Measurements from ENCODE around the genes KRT77, SOAT2, SP1 and ATF7.

- PRO-cap: no peak
Observed at GRCh38 chr12:52703403-52703676, at the start of gene KRT77. Gene KRT77 (minus strand): TSS chr12:52703524.

GRCh38 chr12:52903061-52903246 is 1.9 kb downstream of the KRT8 start:
- PRO-cap: no peak

DNA sequence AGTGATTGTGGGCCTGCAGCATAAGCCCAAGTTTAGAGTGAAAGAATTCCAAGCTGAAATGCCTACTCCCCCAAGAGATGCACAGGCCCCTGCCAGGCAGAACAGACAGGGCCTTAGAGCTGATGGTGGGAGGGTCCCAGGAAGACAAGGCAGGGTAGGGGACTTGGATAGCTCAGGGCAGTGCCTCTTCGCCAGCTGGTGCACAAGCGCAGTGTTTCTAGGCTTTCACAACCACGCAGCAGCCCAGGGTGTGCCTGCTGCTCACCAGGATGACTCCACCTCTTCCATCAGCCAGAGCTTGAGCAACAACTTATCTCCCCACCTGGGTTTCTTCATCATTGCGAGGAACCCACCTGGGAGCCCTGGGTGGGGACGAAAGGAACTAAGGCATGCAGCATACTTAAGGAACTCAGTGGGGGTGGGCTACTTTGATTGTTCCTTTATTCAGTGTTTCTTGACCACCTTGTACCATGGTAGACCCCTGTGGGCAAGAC is 22.7 kb downstream of the KRT18 start:
- PRO-cap: no peak

- PRO-cap: no peak
Observed at GRCh38 chr12:53033638-53034198, 16.1 kb upstream of the TNS2 start.

DNA sequence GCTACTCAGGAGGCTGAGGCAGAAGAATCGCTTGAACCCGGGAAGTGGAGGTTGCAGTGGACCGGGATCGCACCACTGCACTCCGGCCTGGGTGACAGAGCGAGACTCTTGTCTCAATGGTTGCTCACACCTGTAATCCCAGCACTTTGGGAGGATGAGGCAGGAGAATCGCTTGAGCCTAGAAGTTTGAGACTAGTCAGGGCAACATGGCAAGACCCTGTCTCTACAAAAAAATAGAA is 6.5 kb upstream of the TNS2 start:
- PRO-cap: no peak

DNA sequence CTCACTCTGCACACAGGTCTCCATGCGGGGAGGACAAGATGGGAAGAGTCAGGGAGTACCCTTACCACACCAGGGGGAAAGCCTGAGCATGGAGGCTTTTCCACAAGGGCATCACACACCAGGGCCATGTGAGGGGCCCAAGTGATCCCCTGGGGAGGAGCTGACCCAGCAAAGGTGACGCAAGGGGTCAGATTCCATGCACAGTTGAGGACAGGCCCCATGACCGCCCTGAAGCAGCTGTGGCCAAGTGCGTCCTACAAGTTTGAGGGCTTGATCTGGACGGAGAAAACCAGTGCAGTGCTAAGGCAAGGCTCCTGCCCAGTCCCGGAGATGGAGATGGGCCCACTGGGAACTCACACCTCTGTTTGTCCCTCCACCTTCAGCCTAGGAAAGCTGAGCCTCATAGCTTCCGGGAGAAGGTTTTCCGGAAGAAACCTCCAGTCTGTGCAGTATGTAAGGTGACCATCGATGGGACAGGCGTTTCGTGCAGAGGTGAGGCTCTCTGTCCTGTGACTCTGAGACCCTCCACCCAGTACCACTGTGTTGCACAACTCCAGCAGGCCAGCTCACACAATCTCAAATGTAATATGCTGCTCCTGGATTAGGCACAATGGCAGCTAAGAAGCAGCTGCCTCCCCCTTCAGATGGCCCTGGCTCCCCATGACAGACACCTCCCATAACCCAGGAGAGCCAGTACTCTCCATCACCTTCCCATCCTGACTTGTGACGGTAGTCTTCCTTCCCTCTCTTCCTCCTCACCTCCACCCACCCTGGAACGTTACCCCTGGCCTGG is 1.8 kb downstream of the TNS2 start:
- PRO-cap: no peak

DNA sequence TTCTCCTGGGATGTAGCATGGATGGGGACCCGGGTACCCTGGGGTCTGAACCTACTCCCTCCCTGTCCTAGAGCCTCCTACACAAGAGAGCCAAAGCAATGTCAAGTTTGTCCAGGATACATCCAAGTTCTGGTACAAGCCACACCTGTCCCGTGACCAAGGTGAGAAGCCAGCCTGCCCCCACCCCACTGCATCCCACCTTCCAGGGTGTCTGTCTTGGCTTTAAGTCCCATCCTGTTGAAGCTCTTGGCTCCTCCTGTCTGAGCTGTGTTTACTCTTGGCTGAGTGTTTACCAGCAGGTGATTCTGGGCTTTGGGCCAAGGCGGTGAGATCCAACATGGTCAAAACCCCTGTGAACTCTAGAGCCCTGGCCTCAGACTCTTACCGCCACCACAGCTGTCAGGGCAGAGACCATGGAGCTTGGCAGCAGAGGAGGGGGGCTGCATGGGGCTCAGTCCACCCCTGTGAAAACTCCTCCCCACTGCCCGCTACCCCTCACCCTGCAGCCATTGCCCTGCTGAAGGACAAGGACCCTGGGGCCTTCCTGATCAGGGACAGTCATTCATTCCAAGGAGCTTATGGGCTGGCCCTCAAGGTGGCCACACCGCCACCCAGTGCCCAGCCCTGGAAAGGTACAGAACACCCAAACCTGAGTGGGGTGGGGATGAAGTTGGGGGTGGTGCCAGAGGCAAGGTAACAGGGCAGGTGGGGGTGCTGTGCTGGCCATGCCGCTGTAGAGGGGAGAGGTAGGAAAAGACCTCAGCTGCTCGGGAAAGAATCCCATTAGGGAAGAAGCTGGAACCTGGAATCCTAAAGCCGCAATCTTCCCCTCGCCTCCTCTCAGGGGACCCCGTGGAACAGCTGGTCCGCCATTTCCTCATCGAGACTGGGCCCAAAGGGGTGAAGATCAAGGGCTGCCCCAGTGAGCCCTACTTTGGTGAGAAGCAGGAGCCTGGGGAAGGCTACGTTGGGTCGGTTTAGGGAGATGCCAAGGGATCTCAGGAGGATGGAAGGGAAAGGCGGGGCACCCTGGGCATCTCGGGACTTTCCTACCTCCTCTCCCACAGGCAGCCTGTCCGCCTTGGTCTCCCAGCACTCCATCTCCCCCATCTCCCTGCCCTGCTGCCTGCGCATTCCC is 11.8 kb downstream of the TNS2 start:
- PRO-cap: no peak

DNA sequence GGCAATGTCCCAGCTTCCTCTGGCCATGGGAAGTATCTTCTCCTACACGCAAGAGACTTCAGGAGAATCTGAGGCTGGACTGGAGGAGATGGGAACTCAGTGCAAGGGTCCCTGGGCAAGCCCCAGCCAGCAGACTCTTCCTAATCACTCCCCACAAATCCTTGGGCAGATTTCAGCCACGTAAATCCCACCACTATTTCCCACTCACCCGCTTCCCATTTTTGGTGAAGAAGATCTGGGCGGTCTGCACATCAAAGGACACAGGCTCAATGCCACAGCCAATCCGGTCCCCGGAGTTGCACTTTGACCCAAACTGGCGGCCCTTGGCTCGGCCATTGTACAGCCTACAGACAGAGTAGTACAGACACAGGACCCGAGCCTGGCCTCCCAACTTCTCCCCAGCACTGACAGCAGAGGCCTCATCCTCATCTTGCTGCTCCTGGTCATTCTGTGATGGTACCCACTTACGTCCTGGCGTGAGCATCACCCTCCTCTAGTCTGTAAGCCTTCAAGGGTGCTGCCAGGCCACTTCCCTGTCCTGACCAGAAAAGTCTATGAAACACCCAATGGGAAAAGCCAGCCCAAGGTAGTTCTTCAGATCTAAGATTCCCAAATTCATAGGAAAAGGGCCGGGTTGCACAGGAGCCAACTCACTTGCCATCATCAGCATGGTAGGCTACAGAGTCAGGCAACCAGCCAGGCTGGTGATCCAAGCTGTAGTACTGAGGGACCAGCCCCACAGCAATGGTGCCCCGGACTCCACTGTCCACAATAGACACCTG is 4.6 kb downstream of the SPRYD3 start:
- PRO-cap: no peak

- PRO-cap: no peak
Observed at GRCh38 chr12:53102842-53103776, at the start of gene SOAT2. Gene SOAT2 (plus strand): TSS chr12:53103486.

DNA sequence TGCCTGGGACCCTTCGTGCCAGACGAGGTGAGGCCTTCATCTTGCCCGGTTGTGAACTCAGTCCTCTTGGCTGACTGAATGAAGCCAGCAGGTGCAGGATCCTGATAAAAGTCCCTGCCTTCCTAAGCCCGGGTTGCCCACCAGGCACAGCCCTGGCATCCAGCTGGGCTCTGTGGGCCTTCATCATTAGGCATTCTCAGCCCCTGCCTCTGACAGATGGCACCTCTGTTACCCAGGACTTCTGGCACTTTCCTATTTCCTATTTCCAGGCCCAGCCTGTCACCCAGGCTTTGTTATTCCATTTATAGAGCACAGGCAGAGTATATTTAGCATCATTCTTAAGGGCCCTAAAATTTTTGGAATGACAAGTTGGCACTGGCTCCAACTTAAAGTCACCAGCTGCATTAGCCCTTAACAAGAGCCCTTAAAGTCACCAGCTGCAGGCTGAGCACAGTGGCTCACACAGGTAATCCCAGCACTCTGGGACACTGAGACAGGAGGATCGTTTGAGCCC is 12.9 kb downstream of the SOAT2 start:
- PRO-cap: no peak

DNA sequence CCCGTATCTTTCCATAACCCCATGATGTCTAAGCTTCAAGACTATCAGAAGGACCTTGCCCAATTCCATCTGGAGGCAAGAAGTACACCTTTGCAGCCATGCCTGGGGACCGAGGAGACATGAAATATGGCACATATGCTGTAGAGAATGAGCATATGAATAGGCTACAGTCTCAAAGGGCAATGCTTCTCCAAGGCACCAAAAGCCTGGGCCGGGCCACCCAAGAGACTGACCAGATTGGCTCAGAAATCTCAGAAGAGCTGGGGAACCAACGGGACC is 28.2 kb downstream of the SOAT2 start:
- PRO-cap: no peak

- PRO-cap: no peak
Observed at GRCh38 chr12:53214073-53215055, 7.3 kb upstream of the ITGB7 start.

- PRO-cap: no peak
Observed at GRCh38 chr12:53223033-53223751, 8.8 kb downstream of the RARG start.

- PRO-cap: no peak
Observed at GRCh38 chr12:53231130-53231618, 835 bp downstream of the RARG start.

DNA sequence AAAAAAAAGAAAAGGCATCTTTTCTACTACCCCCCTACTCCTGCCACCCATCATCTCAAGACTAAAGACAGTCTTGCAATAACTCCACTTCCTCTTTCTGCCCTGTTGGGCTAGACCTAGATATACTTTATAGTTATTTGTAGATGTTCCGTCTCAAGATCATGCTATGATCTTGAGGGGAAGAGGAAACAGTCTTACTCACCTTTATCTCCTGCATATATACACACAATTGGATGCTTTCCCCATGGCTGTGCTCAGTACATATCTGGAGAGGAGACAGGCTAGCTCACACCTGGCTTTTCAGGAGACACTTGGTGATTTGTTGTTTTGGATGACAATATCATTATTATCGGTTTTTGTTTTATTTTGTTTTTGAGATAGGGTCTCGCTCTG is 4.2 kb downstream of the MFSD5 start:
- PRO-cap: no peak

DNA sequence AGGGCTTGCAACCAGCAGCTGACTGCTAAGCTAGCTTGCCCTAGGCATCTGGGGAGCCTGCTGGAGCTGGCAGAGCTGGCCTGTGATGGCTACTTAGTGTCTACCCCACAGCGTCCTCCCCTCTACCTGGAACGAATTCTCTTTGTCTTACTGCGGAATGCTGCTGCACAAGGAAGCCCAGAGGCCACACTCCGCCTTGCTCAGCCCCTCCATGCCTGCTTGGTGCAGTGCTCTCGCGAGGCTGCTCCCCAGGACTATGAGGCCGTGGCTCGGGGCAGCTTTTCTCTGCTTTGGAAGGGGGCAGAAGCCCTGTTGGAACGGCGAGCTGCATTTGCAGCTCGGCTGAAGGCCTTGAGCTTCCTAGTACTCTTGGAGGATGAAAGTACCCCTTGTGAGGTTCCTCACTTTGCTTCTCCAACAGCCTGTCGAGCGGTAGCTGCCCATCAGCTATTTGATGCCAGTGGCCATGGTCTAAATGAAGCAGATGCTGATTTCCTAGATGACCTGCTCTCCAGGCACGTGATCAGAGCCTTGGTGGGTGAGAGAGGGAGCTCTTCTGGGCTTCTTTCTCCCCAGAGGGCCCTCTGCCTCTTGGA is 1.1 kb downstream of the ESPL1 start:
- PRO-cap: no peak

DNA sequence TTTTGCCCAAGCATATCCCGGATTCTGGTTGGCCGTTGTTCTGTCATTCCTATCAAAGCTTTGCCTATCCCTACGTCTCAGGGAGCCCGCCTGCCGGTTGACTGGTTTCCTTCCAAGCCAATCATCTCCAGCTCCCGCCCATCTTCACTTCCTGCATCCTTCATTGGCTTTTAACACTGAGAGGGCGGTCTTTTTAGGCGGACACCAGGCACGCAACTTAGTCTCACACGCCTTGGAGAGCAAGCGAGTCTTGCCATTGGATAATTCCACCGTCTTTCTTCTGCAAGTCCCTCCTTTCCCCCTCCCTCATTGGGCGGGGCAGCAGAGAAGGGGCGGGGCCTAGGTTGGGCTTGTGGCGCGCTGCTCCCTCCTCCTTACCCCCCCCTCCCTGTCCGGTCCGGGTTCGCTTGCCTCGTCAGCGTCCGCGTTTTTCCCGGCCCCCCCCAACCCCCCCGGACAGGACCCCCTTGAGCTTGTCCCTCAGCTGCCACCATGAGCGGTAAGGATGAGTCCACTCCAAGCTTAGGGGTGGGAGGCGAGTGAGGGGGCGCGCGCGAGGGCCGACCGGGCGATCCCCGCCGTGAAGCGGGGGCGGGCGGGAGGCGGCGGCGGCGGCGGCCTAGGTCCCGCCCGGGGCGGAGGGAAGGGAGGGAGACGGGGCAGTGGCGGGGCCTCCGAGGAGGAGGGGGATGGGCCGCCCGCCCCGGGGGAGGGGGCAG is at the start of gene SP1:
SP1 (plus strand) TSS at position 377 of the 719 bp plus-strand sequence.
- PRO-cap: unidirectional peak, plus-strand start at position 391 of the sequence

- PRO-cap: no peak
Observed at GRCh38 chr12:53427995-53428571, 4.4 kb downstream of the AMHR2 start.

DNA sequence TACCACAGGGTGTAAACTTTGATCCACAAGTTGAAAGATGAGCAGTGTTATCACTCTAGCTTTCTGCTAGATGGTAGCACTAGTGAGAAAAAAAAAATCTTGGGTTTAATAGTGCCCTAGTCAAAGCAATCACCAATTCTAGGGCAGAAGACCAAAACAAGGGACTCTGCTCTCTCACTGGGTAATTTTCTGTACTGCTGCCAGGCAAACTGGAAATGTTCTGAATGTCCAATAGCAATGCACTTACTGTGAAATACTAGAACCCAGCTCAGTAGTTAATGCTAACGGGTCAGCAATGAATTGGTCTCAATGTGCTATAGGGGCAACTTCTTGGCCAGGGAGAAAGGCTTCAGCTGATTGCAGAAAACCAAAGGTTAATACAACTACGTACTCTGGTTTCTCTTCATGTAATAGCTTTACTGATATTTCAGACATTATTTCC is 2.2 kb downstream of the ATF7 start:
- PRO-cap: no peak

GRCh38 chr12:53625566-53626846 is at the start of gene ATF7:
Gene ATF7 (minus strand): TSS chr12:53626382.
- PRO-cap: bidirectional peak, plus-strand start at chr12:53626178, minus-strand start at chr12:53625904

All from peritoneum (tissue), 1 donor.